Colic lymph node (tissue), 1 donor: ENCODE results near the genes PRKAR2B and LRRN3.

DNA sequence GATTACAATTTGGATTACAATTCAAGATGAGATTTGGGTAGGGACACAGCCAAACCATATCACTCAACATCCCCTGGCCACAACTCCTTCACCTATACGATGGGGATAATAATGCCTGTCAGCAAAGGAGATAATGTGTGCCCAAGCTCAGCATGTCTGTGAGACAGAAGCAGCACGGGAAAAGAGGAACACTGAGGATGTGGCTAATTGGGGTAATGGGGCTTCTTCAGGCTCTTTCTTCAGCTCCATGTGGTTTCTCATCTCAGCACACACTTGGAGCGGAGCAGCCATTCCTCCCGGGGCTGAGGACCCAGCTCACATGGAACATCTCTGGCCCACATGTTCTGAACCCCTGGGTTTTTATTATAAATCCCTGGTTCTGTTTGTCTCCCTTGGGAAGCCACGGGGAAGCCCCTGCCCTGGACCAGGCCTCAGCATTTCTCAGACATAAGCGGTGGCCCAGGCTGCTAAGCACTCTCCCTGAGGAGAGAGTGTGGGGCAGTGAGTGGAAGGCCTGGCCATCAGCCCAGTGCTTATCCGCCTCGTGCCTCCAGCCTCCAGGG lies 136.0 kb upstream of the NAMPT start:
- PRO-cap: no peak

DNA sequence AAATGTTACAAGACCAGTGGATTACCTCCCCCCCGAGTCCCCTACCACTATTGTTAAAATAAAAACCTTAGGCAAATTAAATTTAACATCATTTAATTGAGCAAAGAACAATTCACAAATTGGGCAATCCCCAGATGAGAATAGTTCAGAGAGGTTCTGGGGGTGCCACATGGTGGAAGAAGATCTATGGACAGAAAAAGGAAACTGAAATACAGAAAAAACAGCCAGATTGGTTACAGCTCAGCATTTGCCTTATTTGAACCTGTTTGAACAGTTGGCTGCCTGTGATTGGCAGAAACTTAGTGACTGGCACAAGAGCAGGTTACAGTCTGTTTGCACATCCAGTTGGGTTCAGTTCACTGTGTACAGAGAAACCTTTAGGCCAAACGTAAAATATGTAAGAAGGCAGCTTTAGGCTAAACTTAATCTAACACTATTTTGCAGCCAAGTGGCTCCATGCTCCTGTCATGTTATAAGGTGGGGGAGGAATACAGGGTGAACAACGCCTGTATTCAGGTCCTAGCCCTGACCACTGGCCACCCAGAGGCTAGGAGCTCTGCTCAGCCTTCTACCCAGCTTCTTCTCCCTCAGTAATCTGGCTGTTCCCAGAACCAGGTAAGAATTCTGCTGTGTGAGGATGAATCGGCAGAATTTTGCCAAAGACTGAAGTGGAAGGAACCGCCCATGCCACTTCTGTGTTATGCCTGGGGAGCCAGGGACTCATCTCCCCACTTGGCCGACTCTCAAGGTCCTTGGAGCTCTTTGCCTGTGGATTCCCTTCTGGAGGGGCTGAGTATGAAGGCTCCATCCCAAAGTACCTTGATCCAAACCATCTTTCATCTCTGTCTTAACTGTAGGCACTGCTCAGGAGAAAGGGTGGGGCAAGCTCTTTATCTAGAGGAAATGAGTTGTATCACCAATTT lies 164.2 kb upstream of the NAMPT start:
- PRO-cap: no peak

- PRO-cap: no peak
These were observed 87.8 kb downstream of the PIK3CG start for GRCh38 chr7:106952734-106953380.

- PRO-cap: bidirectional peak, plus-strand start at chr7:107044732, minus-strand start at chr7:107044504
These were observed at the start of gene PRKAR2B for GRCh38 chr7:107044264-107045252. Gene PRKAR2B, plus strand, starts transcription at chr7:107044705.

DNA sequence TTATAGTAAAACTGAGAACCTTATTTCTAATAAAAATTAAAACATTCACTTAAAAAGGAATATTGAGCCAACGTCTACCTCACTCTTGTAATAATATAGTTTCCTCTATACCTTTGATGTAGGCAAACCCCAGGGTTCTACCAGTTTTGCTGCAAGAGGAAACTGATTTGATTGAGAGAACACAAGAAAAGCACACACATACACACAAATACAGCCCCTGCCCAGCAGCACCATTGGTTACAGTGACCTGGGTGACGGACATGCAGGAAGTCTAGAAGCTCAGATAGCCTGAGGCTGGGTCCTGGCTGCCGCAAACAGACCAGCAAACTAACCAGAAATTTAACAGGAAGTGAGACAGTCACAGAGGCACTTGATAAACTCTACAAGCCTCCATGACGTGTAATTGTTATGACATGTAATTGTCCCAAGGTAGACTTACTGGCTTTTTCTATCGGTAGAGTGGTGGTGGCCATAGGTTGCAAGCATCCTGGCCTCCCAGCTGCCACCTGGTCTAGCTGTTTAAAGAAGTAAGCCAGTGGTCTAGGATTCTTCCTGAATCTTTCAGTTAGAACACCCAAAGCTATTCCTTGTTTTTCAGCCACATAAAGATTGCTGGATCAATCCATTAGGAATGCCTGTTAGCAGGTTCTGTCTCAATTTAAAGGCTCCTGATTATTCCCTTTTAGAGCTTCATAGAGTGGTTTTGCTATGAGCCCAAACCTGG lies 58.9 kb downstream of the PRKAR2B start:
- PRO-cap: no peak

DNA sequence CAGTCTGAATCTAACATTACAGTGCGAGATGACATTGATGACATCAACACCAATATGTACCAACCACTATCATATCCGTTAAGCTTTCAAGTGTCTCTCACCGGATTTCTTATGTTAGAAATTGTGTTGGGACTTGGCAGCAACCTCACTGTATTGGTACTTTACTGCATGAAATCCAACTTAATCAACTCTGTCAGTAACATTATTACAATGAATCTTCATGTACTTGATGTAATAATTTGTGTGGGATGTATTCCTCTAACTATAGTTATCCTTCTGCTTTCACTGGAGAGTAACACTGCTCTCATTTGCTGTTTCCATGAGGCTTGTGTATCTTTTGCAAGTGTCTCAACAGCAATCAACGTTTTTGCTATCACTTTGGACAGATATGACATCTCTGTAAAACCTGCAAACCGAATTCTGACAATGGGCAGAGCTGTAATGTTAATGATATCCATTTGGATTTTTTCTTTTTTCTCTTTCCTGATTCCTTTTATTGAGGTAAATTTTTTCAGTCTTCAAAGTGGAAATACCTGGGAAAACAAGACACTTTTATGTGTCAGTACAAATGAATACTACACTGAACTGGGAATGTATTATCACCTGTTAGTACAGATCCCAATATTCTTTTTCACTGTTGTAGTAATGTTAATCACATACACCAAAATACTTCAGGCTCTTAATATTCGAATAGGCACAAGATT lies 4.4 kb downstream of the GPR22 start:
- PRO-cap: no peak

DNA sequence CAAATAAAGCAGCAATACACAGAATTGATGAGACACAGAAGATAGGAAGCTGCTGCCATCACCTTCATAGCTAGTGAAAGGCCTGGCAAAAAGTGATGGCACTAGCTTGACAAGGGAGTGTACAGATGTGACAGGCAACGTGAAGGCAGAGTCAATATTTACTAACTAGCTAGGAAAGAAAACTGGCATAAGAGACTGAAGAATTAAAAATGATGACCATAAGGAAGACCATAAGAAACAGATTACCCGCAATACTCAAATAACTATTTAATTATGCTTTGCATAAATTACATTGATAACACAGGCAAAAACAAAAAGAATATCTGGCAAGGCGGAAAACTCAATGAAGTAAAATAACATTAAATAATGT lies 9.5 kb downstream of the GPR22 start:
- PRO-cap: no peak

- PRO-cap: no peak
These were observed 30.6 kb upstream of the DLD start for GRCh38 chr7:107860224-107860982.

DNA sequence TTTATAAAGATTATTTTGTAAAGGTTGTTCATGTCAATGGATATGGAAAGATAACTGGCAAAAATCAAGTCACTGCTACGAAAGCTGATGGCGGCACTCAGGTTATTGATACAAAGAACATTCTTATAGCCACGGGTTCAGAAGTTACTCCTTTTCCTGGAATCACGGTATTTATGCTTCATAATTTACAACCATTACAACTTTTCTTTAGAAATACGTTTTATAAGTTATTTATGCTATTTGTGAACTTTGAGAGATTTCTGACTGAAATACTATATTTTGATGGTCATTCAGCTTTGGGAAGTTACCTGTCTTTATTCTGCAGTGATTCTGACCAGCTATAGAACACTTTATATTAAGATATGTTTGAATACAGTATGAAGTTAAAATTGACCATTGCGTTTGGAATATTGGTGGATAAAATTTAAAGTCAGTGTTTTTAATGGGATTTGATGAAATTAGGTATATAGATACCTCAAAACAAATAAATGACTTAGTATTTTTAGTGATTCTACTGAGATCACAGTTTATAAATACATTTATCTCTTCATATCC lies 14.4 kb downstream of the DLD start:
- PRO-cap: no peak

GRCh38 chr7:107917226-107917603 lies 26.2 kb downstream of the DLD start:
- PRO-cap: no peak

DNA sequence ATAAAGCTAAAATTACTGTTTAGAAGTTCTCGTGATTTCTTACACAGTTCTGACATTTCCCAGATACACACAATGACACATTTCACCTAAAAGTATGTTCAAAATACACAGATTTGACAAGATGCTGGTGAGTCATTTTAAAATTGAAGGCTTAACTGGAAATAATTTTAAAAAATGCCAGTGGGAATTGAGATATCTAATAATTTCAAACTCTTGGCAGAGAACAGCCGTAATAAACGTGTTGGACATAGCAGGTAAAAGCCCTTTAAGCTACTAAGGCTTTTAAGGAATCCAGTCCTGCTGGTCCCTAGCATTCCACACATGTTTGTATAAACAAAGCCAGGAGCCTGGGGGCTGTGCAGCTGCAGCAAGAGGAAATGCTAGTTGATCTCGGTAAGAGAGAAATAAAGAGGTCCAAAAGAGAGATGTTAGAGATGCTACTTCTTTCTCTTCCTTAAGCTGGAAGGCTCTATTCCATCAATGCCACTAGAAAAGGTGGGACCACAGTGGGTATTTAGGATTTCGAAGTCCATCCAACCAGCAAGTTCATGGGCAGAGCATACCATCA lies 50.5 kb downstream of the LAMB1 start:
- PRO-cap: no peak

DNA sequence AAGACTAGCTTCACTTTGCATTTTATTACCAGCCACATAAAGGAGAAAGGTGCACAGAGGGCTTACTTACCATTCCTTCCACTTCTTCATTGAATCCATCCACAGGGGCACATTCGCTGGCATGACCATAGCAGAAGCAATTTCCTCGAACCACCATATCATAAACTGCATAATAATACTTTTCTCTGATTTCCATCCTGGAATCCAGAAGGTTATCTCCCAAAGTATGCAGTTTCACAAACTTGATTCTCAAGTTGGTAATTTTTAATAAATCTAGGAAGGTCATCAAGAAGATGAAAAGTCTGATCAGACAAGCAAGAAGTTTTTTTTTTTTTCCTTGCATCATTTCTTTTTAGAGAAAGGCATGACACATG lies 22.4 kb downstream of the LAMB1 start:
- PRO-cap: no peak

GRCh38 chr7:108292929-108293900 lies 163.0 kb downstream of the NRCAM start:
- PRO-cap: no peak

- PRO-cap: no peak
These were observed 24.5 kb upstream of the NRCAM start for GRCh38 chr7:108480771-108481186.

DNA sequence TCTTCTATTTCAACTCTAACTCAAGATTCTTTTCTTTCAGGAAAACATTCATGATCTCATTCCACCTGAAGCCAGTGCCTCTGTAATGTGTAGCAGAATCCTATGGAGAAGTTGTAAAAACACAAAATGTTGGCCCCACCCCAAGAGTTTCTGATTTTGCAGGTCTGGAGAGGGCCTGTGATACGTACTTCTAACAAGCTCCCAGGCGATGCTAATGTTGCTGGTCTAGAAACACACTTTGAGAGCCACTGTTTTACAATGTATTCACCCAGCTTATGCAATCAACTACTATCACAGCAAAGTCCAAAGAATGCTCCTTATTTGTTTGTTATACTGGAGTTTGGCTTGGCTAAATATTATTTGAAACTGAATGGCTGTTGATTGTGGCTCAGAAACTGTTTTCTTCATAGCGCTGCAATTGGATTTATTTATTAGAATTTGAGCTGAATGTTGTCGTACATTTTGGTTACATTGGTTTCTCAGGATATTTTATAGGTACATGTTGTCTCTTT lies 44.3 kb downstream of the DNAJB9 start:
- PRO-cap: no peak

- PRO-cap: bidirectional peak, plus-strand start at chr7:111013585, minus-strand start at chr7:111013490
These were observed 77.6 kb upstream of the LRRN3 start for GRCh38 chr7:111013356-111013740.

GRCh38 chr7:111090960-111091718 lies at the start of gene LRRN3:
Gene LRRN3, plus strand, starts transcription at chr7:111091127.
- PRO-cap: unidirectional peak, plus-strand start at chr7:111091098; unidirectional peak, plus-strand start at chr7:111091140

- PRO-cap: no peak
These were observed 107.7 kb downstream of the LRRN3 start for GRCh38 chr7:111198494-111199083.

DNA sequence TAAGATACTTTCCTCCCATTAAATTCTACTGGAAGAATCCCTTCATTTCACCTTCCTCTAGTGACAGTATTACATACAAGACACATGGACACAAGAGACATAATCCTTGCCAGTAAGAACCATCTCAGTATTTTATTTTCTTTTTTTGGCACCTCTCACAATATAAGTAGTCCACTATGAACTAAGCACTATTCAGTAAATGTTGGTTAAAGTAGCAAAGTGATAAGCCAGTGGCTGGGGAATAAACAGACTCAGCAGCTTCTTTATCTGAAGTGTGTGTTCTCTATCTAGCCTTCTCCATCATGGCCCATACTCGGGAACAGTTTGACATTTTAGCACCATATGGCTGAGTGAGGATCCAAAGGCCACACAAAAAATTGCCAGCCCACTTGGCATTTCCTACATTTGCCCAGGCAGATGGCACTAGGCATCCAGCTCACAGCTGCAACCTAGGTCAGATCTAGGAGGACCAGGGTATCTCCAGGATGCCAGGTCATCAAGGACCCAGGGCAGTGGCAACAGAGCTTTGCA lies 62.0 kb downstream of the DOCK4 start:
- PRO-cap: no peak

- PRO-cap: no peak
These were observed 866 bp upstream of the IFRD1 start for GRCh38 chr7:112449363-112449825.